Measurements from ENCODE around the gene SNX4.

- PRO-cap = no peak
Measured at GRCh38 chr3:125107703-125108836, 52.3 kb upstream of the HEG1 start.

DNA sequence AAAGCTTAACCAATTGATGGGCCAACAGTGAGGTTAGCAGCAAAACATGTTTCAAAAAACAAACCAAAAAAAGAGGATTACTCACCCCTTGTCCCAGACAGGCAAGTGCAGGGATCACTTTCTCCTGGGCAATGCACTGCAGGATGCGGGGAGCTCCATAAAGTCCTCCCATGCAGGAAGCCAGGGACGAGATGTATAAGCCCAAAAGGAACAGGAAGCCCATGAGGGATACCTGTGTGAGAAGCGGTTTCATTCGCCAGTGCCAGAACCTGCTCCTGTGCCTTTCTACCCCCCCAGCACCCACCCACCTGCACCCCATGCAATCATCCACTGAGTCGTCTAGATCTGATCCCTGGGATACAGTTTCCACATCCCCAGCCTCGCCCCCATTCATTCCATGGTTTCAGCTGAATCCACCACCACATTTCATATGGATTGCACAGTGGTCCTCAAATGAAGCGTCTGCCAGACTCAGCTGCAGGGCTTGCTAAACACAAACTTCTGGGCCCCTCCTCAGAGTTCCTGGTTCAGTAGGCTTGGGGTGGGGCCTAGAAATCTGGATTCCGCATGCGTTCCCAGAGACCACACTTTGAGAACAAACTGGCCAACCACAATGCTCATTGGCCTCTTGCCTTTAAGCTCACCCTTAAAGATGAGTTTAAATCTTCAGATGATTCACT is 54.4 kb upstream of the HEG1 start:
- PRO-cap = no peak

GRCh38 chr3:125129460-125130023 is 73.7 kb upstream of the HEG1 start:
- PRO-cap = no peak

DNA sequence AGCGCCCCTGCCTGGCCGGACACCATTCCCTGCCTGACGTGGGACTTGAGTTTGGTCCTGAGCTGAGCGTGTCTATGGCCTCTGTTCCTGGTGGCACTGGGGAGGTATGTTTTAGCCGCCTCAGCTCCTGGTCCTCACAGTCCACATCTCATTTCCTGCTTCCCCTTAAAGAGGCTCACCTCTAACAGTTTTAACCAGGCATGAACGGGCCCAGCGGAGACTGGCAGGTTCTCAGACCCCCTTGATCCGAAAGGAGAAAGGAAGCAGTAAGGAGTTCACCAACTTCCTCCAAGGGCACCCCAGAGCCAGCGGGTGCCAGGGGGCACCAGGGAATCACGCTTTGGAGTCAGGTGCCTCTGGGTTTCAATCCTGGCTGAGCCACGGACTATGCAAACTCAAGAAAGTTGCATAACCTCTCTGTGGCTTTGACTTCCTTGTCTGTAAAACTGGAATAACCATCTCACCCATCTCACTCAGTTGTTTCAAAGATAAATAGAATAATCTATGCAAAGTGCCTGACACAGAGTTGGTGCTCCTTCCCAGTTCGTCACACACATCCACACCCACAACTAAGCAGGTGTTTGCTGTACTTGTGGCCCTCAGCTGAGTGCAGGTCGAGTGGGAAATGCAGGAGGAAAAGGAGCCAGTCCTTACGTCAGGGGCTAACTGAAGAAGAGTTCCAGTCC is 48.5 kb downstream of the SLC12A8 start:
- PRO-cap = no peak

DNA sequence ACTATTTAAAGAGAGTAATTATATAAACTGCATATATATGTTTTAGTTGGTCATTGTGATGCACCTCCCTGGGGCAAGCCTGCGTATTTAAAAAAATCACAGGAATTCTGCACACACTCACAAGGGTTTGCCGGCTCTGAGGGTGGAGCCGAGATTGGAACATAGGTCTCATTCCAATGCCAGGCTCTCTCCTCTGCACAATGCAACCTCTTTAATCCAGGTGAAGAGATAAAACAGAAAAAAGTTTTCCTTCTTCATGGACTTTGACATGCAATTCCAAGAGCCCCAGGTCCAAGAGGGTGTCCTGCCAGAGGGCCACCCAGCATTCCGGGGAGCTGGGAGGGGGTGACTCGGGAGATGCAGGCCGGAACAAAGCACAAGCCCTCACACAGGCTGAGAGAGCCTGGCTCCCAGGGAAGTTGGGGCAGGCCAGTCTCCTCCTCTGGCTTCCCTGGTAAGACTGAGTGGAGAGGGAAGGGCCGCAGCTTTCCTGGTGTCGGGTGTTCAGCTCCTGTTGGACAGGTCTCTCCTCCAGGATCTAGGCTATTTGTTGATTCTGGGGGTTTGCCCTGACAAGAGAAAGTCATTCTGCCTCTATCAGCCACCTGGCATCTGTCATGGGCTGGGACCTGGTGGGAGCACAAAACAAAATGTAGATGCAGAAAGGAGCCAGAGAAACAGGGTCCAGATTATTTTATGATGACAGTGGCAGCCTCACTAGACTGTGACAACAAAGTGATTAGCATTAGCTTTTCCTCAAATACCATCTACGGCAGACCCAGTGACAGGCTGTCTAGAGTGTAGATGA is 6.8 kb upstream of the SLC12A8 start:
- PRO-cap = no peak

DNA sequence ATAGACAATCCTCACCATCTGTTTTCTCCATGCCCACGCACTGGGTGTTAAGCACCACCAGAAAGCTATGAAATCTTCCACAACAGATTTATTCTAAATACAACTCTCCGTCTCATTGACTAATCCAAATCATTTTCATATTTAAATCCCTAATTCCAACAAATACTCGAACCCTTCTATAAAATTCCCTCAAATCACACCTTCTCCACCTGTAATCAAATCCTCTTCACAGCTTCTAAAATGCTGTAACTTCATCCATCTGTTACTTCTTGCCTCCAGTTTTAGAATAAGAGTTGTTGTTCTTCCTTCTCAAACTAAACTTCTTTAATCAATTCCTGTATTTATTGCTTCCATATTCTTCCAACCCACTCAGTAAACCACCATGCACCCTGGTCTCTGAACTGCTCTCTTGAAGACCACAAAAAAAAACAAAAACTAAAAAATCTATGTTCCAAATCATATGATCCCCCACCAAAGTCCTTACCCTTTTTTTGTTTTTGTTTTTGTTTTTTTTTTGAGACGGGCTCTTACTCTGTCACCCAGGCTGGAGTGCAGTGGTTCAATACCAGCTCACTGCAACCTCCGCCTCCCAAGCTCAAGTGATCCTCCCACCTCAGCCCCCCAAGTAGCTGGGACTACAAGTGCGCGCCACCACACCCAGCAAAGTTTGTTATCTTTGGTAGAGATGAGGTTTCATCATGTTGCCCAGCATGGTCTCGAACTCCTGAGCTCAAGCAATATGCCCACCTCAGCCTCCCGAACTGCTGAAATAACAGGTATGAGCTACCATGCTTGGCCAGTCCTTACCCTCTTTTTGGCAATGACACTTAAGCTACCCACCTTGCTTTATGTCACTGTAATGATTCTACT is 12.8 kb downstream of the ZNF148 start:
- PRO-cap = no peak

DNA sequence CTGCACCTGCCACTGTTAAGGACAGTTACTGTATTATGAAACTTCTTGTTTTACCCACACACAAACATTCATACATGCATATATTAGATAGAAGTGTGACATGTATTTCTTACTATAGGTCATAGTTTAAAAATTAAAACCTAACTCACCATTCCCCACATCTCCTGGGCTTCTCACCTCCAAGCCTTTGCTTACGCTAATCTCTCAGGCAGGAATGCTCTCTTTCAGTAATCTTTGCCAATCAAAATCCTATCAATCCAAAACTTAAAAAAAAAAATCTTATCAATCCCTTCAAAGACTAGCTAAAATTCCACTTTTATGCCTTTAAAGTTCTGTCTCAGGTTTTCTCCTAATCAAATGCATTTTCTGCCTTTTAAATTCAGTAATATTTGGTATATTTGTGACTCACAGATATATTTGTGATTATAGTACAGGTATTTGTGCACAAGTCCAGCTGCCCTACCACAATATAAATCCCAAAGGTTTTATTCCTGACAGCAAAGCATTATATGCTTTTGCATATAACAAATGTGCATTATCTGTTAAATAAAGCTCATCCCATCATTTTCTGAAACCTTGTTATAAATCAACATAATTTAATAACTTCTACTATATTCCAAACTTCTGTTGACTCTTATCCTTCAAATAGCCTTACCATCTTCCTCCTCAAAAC is 8.4 kb downstream of the ZNF148 start:
- PRO-cap = no peak

DNA sequence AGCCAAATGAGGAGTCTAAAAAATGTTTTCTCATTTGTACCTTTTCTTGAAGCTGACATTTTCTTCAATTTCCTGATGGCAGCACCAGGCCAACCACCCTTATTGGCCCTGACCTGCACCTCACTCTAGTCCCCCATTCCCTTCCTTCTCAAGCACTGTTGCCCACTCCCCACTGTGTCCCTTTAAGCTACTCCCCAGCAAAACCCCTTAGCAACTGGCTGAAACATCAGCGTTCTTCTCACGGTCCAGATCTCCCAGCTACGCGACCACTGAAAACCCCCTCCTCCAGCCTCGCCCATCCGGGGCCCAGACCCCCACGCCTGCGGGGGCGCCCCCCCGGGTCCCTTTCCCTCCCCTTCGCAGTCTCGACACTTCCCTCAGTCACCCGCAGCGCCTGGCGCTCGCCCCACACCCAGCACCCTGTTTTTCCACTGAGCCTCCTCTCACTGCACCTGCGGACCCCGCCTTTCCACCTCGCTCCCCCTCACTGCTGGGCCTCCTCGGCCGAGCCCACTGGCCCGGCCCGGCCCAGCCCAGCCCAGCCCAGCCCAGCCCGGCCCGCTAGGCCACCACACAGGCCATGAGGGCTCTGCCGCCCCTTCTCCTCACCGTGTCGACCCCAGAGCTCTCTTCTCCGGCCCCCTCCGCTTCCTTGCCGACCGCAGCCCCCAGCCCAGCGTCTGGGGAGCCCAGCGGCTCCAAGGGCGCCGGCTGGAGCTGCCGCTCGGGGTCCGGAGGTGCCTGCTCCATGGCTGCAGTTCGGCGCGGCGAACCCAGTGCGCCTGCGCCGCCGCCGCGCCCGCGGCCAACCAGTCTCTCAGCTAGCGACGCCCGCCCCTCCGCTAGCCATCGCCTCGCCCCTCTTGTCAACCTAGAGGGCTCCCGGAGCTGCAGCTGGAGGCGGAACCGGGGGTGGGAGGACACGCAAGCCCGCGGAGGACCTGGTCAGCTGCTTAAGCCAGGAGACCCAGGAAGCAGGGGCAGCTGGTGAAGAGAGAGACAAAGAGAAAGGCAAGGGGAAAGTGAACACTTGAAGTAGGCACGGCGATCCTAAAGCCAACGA is at the start of gene SNX4:
Gene SNX4, minus strand, starts transcription at position 780 of the 1,063 bp plus-strand sequence.
- PRO-cap = bidirectional peak, plus-strand start at position 903 of the sequence, minus-strand start at position 819 of the sequence

DNA sequence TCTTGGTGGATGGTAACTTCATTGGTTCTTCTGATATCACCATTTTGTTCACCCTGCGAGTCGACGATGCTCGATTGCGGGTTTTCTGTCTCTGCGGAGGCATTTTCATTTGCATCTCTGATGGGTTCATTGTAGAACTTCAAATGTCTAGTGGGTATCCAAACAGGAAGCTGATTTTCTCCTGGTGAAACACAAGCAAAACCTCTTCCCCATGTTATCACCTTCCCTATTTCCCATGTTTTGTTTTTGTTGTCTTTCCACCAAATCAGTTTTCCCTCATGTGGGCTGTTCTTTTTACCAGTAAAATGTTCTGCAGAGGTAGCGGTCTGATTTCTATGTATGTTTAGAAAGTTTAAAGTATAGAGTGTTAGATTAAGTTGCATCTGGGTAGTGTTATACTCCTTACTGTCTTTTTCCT is 168.3 kb upstream of the ROPN1B start:
- PRO-cap = no peak

DNA sequence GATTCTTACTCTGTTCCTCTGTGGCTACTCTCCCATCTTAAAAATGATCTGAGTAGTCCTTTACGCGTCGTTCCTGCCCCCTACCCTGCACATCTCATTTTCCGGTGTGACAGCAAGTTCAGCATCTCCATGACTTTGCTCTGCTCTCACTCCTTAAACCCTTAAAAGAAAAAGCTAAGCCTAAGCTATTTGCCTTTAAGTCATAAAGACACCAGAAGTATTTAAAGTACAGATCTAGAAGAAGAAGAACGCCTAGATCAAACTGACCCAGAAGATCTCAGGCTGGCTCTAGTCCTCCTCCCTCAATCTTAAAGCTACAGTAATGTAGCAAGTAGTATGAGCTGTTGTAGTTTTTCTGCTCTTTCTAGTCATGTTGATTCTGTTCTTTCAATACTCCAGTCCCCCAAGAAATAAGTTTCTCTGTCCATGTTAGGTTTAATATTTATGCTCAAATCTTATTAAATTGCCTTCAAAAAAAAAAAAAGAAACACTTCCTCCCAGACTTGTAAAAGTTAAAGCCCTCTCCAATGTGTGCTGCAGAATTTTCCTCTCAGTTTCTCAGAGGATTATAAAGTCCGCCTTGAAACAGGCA is 135.1 kb upstream of the ROPN1B start:
- PRO-cap = no peak

GRCh38 chr3:125935101-125935728 is 33.8 kb upstream of the ROPN1B start:
- PRO-cap = no peak

DNA sequence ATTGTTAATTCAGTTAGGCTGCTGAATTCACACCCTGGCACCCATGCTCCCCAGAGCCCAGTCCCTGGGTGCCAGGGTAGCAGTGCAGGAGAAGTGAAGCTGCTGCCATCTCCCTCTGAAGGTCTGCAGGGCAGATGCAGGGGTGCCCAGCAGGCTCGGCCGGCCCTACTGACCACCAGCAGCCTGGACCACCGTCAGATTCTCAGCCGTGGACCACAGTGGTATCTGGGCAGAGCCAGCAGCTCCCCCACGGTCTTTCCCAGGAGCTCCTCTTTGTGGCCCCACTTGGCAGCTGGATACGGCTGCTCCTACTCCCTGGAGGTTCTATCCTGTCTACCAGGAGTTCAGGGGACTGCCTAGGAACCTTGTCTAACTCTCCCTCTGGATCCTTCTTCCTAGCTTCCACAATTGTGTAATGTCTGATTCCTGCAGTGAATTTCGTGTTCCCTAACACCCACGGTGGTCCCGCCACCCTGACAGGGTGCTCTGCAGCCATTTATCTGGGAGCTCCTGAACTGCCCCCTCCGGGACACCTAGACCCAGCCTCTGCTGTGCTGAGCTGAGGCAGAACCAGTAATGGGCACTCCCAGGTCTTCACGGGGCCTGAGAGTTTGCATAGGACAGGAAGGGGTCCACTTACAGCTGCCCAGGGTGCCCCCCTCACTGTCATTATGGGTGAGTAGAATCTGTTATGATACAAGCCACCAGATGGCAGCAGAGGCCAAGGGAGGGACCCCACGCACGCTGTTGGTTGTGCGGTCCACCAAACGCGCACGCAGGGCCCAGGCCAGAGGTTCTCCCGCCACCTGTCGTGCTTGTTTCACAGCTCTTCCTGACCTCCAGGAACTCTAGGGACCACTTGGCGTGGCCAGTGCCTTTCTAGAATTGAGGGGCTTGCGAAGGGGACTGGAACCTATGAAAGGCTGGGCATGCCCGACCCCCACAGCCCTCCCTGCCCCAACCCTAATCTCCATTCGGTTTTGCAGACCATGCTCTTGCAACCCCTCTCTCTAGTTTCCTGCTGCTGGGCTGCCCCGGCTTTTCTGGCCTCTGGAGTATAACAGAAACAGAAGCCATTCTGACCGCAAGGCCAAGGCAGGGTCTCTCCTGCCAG is 46.4 kb downstream of the ALDH1L1 start:
- PRO-cap = no peak

DNA sequence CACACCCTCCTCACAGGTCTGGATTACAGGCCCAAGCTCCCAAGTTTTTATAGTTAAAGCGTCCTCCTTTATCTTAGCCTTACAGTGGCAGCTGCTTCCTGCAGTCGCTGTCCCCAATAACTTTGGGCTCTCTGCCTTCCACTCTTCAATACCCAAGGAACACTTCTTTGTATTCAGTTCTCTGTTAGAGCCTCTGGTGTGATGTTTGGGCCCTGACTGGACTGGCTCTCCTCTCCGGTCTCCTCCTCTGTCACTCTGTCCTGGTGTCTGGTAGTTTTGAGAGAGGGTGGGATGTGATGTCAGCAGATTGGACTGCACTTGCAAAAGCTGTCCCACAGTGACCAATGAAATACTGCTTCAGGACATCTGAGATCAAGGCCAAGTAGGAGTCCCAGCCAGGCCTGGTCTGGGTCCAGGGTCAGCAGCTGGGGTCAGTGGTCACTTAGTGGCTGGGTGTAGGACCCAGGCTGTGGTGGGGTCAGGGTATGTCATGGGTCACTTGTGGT is 21.0 kb downstream of the ALDH1L1 start:
- PRO-cap = no peak

DNA sequence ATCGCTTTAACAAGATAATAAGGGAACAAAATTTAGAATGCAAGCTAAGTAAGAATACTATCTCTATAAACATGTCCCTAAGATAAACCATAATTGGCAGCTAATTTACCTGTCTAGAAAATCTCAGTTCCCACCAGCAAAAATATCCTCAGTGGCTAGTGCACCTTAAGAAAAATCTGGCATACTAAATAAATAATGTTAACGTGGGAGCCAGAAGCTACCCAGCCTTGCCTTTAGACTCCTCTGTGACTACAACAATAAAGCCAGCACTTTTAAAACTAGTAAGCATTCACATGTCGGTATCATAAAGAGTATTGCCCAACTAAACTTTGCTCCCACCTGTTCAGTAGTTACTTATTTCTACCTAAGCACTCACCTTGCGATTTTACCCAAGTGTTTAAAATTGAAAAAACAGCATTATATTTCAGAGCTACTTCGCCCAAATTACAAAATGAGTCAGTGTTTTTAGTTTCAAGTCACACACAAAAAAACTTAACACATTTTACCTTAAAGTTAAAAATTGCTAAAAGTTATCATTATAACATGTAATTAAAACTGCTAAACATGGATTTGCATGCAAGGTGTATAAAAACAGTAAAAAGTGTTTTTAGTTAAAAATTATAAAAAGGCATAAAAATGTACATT is 12.8 kb downstream of the ALDH1L1 start:
- PRO-cap = no peak

DNA sequence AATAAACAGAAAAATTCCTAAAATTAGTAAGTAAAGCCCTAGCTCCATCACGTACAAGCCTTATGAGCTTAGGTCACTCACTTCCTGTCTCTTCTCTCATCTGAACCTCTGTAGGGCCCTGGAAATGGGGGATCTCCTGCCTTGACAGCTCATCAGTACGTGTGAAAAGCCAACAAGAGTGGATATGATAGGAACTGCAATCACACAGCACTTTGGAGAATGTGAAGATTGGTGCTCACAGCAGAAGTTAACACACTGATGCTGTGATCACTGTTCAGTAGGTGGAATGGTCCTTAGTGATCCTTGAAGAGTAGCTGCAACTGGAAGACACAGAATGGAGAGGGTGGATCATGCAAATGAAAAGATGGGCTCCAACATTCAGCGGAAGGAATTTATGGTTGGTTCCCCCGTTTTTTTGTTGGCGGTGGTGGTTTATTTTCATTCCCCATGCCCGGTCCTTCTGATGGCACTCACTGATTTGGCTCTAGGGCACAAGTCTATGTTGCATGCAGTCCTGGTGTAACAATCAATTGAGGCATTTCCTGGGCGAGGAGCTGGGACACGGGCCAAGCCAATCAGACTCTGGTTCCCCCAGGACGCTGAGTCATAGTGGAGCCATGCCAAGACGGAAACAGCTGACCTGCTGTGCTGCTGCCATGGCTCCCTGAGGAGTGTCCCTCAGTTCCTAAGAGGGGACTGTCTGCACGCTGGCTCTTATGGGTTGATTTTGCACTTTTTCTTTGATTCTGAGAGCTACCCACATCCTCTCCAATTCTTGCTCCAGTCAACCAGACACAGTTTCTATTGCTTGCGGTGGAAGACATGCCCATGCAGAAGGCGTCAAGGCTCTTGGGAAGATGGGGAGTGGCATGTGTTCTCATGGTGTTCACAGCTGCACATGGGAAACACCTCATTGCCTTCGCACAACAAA is 28.1 kb upstream of the ALDH1L1 start:
- PRO-cap = no peak

- PRO-cap = bidirectional peak, plus-strand start at chr3:126267336, minus-strand start at chr3:126267284; bidirectional peak, plus-strand start at chr3:126267719, minus-strand start at chr3:126267649; bidirectional peak, plus-strand start at chr3:126267778, minus-strand start at chr3:126267784
Measured at GRCh38 chr3:126267203-126267875, 87.0 kb upstream of the ALDH1L1 start.

- PRO-cap = unidirectional peak, minus-strand start at chr3:126288588
Measured at GRCh38 chr3:126288372-126288882, 68.8 kb downstream of the KLF15 start.

DNA sequence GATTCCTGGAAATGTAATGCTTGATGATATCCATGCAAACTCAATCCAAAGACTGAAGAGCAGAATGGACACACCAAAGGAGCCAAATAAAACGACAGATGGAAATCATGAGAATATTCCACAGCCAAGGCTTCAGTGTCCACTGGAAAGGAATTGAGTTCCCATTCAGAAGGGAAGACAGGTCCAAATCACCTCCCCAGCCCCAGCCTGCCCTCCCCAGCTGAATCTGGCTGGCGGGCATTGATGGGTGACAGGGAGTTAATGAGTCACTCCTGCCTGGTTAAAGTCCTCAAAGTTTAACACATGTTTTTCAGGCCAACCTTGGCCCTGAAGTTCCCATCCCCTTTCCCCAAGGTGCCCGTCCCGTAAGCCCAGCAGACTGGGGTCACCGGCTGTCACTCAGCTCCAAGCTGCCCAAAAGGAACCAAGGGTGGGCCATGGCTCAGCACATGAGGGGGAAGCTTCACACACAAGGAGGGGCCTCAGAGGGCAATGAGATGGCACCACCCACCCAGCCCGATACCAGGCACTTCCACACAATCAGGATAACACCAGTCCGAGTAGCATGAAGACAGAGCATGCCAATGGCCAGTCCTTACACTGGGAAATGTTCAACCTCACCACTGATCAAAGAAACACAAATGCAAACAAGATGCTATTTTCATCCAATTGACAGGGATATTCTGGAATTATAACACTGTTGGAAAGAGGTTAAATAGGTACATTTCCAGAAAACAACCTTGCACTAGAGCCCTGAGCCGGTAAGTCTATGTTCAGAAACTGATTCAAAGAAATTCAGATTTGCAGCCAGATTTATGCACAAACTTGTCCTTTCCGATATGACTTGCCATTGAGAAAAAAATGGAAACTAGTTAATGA is 10.2 kb upstream of the KLF15 start:
- PRO-cap = no peak

- PRO-cap = no peak
Measured at GRCh38 chr3:126470649-126471260, 4.9 kb downstream of the ZXDC start.

GRCh38 chr3:126600843-126601320 is 42.1 kb upstream of the C3orf22 start:
- PRO-cap = no peak